Fibroblast of the aortic adventitia (primary cell): ENCODE measurements around a stretch of chr7.

DNA sequence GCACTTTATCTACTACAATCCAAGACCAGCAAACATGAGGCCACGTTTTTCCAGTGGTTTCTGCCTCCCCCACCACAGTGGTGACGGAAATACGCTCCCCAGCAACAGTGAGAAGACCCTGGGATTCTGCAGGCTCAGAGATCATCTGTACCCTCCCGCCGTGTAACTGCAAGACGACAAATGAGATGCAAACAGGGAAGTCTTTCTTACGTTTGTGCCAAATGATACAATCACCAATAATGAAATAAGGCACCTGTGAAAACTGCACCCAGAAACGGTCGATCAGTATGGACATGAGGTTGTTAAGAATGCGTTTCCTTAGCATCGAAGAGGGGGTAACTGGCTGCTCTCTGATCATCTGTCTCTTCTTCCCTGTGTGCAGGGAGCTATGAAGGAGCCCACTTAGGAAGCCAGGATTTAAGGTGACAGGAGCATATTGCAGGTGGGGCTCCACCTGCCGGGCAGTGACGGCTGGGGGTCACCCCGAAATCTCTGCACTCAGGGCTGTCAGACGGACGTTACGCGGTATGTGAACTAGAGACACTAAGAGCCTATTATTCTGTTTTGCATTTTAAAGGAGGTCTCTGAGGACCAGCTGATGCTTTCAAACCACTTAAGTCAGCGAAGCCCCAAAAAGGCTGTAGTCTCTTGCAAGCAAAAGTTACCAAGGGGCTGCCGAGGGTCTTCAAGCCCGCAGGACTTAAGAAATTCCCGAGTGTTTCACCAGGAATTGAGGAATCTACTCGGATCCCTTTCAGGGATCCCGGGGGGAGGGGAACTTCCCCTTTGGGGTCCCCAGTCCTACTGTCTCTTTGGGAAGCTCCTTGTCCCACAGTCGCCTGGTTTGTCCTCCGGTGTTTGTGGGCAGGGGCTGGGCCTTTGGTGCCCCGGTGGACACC, 64.4 kb downstream of the CARD11 start:
- CAGE, long polyA plus RNA = no peak

DNA sequence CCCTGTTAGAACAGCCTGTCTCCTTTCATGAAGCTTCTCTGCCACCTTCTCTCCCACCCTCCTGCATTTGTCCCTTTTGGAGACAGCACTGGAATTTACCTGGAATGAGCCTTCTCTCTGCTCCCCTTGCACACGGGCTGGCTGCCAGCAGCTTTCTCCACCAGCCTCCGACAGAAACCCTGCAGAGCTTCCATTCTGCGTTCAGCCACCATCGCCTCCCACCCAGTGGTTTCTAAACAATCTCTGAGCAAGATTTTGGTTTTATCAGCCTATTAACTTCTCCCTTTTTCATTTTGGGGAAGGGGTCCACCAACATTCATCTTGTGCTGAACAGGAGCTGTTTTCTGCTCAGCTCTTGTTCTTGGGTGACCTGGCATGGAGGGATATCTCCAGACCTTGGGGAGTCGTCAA, 74.2 kb upstream of the CARD11 start:
- CAGE, long polyA plus RNA = no peak

GRCh38 chr7:3158228-3158795, 114.6 kb upstream of the CARD11 start:
- CAGE, long polyA plus RNA = no peak

DNA sequence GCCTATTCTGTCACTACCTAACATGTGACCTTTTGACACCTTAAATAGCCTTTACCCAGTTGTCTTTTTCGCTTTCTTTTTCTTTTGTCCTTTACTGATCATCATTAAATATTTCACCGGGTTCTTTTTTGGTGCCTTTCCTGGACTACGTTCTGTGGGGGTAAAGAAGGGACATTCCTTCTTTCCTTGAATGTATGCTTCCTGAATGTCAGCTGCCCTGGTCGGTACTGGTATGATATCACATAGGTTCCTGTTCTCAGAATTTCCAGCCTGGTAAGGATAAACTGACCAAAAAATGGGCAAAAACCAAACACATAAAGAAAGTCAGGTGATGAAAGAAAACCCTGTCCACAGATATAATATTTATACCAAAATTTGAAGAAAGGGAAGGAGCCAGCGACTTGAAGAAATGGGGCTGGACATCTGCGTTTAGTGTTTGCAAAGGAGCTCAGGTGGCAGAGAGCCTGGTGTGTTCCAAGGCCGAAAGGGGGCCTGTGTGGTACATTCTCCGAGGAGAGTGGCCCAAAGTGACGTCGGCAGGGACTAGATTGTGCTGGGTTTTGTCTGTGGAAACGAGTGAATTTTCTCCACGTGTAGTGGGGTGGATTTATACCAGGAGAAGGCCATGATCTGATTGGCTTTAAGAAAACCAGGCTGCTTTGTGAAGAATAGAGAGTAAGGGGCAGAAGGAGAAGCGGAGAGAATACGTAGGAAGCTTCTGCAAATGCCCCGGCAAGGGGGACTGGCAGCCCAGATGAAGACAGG, 358.2 kb downstream of the SDK1 start:
- CAGE, long polyA plus RNA = no peak

GRCh38 chr7:3733467-3734235, 432.6 kb downstream of the SDK1 start:
- CAGE, long polyA plus RNA = no peak

- CAGE, long polyA plus RNA = no peak
Observed at GRCh38 chr7:4738620-4739448, 36.6 kb upstream of the AP5Z1 start.

- CAGE, long polyA plus RNA = no peak
Observed at GRCh38 chr7:5088498-5088864, 42.8 kb downstream of the RBAK start.

DNA sequence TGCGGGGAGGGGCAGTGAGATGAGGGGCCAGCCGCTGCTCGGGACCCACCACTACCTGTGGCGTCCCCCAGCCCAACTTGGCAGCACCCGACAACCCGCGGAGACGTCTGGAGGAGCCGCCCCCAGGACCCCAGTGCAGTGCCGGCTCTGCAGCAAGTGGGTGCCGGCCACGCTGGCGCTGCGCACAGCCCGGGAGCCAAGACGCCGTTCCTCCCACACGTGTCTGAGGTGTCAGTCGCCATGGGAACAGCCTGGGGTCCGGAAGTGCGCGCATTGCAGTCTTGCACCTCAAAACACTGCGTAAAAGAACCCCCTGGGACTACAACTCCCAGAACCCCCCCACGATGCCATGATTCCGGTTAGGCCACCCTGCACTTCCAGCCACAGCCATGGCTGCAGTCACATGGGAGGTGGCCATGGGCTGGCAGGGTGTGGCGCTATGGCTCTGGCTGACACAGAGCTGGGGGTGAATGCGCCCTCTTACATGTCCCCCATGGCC, 45.7 kb upstream of the WIPI2 start:
- CAGE, long polyA plus RNA = no peak

GRCh38 chr7:5177073-5177563, 12.9 kb upstream of the WIPI2 start:
- CAGE, long polyA plus RNA = no peak

DNA sequence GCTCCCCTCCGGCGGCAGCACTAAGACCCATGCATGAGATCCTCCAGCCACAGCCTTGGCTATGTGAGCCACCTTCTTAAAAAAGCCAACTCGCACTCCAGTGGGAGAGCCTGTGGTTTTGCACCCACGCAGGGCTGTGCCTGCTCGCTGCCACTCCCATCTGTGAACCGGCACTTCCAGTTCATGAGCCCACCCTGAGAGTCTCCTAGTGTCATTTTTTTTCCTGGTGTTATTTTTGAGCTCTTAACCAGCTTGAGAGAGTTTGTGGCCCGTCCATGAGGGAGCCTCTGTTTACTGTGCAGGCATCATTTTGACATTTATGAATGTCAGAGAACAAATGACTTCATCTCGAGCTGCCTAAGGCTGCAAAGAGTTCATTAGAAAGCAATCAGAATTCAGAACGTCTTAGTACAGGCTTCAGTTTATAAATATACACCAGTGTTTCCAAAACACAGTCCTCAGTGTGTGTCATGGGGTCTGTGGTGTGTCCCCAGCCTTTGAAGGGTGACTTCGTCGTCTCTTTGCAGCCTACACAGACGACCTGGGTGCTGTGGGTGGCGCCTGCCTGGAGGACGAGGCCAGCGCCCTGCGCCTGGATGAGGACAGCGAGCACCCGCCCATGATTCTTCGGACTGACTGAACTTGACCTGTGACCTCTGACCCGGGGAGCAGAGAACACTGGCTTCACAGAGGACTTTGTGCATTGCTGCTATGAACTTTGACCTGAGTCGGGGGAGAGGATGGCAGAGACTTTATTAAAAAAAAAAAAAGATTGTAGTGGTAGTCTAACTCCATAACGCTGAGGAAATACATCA, 40.5 kb downstream of the WIPI2 start:
- CAGE, long polyA plus RNA = no peak

GRCh38 chr7:5332364-5333084, 49.8 kb downstream of the SLC29A4 start:
- CAGE, long polyA plus RNA = no peak

- CAGE, long polyA plus RNA = no peak
Observed at GRCh38 chr7:5361713-5362305, 61.8 kb downstream of the TNRC18 start.

GRCh38 chr7:5411611-5412195, 11.9 kb downstream of the TNRC18 start:
- CAGE, long polyA plus RNA = no peak

GRCh38 chr7:5425240-5425522, 1.5 kb upstream of the TNRC18 start:
- CAGE, long polyA plus RNA = no peak

DNA sequence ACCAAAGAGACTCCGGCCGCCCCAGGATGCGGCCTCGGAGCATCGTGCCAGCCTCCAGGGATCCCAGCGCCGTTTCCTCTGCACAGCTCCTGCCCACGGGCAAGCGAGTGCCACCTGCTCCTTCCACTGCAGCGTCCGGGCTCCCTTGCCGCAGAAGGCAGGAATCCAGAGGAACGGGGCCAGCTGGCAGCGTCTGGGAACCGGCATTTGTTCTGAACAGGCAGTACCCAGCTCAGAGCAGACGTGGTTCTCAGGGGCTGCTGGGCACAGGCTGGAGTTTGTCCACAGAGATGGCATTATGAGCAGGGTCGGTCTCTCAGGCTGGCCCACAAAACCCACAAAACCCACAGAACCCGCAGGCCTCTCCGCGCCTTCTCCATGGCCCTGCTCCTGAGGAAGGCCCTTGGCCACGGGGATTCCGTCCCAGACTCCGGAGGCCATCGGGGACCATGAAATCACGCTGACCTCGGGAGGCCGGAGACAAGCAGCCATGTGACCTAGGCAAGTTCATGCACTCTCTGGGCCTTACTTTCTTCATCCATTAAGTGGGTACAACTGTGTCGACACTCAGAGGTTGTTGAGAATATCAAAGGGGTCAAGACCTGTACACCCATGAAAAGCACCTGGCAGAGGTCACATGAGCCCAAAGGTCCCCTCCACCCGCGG, 17.8 kb downstream of the FBXL18 start:
- CAGE, long polyA plus RNA = no peak

DNA sequence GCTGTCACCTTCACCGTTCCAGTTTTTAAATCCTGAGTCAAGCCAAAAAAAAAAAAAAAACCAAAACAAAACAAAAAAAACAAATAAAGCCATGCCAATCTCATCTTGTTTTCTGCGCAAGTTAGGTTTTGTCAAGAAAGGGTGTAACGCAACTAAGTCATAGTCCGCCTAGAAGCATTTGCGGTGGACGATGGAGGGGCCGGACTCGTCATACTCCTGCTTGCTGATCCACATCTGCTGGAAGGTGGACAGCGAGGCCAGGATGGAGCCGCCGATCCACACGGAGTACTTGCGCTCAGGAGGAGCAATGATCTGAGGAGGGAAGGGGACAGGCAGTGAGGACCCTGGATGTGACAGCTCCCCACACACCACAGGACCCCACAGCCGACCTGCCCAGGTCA, 2.8 kb downstream of the ACTB start:
- CAGE, long polyA plus RNA = no peak

DNA sequence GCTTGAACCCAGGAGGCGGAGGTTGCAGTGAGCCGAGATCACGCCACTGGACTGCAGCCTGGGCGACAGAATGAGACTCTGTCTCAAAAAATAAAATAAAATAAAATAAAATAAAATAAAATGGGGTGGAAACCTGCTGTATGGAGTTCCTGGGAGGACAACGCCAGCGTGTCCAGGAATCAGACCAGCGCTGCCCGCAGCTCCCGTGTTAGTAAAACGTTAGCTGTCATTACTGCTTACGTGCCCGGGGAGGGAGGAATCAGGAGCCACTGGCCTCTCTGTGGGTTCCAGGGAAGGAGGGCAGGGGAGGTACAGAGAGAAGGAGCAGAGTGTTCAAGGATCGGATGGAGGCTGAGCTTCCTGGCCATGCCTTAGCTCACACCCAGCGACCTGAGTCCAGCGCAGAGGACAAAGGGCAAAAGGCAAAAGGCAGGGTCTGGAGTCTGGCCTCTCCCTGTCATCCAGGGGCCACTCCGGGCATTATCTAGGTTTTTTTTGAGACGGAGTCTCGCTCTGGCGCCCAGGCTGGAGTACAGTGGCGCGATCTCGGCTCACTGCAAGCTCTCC, 22.2 kb upstream of the ACTB start:
- CAGE, long polyA plus RNA = no peak

DNA sequence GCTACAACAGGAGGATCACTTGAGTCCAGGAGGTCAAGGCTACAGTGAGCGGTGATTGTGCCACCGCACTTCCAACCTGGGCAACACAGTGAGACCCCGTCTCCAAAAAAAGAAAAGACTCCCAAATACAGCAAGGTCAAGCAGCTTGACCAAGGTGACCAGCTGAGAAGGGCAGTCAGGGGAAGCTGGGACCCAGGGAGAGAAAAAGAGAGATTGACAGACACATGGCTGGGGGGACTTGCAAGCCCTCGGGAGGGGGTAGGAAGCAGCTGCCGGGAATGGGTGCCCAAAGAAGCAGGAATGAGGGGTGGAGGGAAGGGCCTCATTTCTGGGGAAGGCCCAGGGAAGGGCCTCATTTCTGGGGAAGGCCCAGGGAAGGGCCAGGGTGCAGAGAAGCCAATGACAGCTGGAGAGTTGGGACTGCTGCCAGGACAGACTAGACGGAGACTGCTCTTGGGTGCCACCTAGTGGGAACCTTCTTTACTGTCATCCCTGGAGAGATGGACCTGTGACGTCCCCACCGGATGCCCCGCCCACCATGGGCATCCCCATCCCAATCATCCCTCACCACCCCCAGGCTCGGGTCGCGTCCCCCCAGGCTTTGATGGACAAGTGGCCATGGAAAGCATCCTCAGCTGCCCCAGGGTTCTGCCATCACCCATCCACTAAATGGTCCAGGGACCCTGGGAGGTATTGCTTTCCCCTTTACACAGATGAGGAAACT, 28.3 kb upstream of the ACTB start:
- CAGE, long polyA plus RNA = no peak

GRCh38 chr7:5598797-5599301, 6.2 kb downstream of the FSCN1 start:
- CAGE, long polyA plus RNA = no peak

DNA sequence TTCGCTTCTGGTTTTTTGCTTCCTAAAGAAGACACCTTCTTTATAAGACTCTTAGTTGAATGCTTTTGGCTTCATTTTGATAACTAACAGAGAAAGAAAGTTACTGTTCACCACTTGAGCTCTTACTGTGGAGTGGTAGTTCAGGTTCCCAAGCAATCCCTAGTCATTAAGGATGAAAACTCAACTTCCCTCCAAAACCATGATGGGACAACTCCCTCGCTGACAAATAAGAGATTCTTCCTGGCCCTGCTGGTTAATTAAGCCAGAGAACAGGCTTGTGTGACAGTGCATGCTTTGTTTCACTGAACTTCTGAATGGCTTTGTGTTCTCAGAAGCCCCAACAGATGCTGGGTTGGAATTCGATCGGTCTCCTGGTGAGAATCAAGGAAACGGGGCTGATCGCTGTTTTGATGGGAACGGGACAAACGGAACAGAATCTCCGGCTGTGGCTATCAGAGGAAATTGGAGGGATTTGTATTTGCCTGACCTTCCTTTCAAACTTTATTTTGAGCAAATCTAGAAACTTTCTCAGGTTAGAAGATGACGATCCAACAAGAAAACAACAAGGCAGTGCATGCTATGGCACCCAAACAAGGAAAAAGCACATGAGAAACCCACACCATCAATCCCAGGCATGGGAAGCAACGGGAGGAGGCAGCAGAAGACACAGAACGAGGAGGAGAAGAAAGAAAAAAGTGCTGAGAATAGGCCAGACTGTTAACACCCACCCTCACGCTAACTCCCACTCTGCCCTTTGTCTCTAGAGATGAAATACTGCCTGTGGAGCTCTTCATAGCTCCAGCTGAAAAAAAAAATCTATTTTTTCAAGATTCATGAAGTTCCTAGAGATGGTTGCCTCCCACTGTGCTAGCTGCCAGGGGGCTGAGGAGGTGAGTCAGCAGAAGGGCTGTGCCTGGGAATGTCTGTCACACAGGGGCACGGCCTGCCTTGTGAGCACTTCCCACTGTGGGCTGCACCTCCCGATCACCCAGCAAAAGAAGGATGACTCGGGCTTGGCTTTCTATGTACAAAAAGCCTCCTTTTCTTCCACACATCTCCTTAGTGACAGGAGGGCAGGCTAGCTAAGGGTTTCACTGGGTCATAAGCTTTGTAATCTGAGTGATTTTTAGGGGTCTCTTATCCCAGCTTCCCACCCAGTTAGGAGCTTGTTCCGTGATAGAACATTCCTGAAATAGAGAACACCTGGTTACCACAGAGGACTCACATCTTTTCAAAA, 44.1 kb downstream of the FSCN1 start:
- CAGE, long polyA plus RNA = no peak